Measurements from ENCODE around the genes POM121, SPDYE11 and TBL2.

DNA sequence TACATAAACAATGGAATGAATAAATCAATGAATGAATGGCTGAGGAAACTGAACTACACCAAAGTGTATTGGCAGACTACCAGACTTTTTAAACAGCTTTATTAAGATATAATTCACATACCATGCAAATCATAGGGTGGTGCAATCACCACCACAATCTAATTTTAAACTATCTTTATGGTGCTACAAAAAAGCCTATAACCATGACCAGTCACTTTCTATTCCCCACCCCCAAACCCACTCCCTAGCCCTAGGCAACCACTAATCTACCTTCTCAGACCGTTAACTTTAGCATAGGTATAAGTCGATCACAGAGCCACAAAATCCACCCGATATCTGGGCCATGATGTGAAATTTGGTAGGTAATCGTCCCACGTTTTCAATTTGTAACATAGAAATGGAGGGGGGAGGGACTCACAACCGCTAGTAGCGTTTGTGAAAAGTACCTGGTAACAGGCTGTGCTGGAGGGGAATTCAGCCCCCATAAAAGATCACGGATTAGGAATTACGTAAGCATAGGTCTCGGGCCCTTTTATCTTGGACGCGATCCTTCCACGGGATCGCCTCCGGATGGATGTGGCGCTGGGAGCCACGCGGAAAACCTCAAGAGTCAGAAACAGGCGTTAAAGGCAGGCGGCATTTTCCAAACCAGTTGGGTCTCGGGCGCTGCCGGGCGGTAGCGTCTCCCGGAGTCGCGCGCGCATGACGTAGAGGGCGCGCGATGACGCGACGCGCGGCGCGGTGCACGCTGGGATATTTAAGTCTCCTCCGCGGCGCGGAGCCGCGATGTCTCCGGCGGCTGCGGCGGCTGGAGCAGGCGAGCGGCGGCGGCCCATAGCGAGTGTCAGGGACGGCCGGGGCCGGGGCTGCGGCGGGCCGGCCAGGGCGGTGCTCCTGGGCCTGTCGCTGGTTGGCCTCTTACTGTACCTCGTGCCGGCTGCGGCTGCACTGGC, at the start of gene POM121:
Gene POM121, plus strand, starts transcription at position 760 of the 953 bp plus-strand sequence.
- PRO-cap: bidirectional peak, plus-strand start at position 785 of the sequence, minus-strand start at position 682 of the sequence

DNA sequence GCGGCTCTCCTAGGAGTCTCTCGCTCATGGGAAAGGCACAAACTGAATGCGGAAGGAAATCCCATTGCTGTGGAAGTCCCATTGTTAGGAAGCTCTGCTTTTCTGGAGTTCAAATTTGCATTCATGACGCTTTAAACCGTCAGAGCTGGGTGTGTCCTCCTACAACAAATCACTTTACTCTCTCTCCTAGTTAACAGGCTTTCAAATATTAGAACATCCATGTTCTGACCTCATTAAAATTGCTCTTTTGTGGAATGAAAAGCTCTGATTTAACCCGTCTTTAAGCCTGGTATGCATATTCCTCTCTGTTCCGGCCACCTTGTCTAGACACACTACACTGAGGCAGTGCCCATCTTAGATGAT, at the start of gene SPDYE11:
Gene SPDYE11, minus strand, starts transcription at position 86 of the 363 bp plus-strand sequence.
- PRO-cap: no peak

- PRO-cap: no peak
Observed at GRCh38 chr7:73443890-73444345, 10.3 kb downstream of the FZD9 start.

DNA sequence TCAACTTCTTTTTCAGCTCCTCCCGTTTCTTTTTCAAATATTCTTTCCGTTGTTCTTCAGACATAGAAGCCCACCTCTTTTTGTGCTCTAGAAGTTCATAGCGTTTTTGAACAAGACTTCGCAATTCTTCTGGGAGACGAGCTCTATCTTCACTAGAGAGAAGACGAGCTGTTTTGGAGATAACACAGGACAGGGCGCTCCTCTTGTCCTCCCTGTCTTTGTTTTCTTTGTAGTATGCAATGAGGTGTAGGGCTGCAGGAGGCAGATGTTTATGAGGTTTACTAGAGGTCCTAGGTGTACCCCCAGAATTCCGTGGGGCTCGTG, 44.2 kb downstream of the FZD9 start:
- PRO-cap: no peak

DNA sequence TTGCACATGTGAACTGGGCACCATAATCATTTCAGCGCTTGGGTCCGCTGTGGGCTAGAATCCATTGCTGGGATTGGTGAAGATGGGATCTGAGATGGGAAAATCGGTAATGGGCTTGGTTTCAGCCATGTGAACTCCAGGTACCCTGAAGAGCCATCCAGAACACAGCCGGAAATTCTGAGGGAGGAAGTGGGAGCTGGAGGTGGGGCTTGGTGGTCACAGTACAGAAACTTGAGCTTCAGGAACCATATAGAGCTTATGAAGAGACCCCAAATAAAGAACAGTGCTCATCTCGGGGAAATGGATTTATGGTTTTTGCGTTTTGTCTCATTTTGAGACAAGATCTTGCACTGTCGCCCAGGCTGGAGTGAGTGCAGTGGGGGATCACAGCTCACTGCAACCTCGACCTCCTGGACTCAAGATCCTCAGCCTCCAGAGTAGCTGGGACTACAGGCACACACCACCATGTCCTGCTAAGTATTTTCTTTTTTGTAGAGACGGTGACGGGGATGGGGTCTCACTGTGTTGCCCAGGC, 3.5 kb upstream of the BAZ1B start:
- PRO-cap: no peak

GRCh38 chr7:73536226-73537654, 14.6 kb upstream of the BAZ1B start:
- PRO-cap: no peak

DNA sequence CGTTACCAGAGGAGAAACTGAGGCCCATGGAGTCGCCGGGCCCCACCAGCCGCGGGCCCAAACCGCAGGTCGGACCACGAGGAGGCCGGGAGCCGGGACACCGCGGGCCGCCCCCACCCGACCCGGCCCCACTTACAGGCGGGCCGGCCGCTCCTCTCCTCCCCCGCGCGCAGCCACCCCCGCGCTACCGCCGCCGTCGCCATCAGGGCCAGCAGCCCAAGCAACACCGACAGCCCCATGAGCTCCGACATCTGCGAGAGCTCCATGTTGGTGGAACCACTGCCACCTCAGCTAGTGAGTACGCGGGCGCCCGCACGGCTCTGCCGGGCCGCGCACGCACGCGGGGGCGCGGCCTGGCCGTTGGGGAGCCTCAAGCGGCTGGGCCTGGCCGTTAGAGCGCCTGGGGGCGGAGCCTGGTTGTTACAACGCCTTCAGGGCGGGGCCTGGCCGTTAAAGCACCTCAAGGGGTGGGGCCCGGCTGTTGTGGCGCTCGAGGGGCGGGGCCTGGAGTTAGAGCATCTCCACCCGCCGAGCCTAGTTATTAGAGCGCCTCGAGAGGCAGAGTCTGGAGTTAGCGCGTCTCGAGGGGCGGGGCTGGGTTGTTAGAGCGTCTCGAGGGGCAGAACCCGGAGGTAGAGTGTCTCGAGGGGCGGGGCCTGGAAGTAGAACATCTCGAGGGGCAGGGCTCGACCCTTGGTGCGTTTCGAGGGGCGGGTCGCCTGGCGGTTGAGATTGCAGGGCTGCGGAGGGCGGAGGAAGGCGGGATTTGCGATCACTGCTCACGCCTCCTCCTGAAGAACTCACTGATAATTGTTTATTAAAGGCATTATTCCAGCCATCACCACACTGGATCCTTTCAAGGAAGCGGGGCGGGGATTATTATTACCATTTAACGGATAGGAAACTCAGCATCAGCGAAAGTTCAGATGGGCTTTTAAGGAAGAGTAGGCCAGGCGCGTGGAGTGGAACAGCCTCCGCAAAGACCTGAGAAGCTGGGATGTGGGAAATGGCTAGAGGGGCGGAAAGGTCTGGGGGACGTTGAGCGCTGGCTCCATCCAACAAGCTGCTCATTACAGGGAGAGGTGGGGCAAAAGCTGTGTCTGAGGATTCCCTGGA, at the start of gene TBL2:
Gene TBL2, minus strand, starts transcription at position 296 of the 1,116 bp plus-strand sequence.
- PRO-cap: bidirectional peak, plus-strand start at position 729 of the sequence, minus-strand start at position 297 of the sequence

GRCh38 chr7:73829233-73829839, 1.5 kb upstream of the CLDN4 start:
- PRO-cap: no peak

DNA sequence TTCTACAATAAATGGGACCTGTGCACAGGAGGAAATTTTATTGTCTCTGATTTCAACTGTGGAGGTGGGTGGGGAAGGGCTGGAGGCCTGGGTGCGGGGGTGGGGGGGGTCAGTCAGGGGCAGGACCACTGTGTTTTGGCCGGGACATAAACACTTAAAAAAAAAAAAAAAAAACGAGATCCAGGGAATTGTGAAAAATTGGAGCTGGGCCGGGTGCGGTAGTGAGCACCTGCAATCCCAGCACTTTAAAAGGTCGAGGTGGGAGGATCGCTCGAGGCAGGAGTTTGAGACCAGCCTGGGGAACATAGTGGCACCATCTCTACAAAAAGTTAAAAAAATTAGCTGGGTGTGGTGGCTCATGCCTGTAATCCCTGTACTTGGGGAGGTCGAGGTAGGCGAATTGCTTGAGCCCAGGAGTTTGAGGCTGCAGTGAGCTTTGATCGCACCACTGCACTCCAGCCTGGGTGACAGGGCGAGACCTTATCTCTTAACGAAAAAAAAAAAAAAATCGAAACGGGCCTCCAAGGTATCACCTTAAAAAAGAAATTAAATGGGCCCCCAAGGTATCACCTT, 1.9 kb downstream of the CLDN4 start:
- PRO-cap: no peak

GRCh38 chr7:73855478-73856291, 5.3 kb upstream of the TMEM270 start:
- PRO-cap: no peak

DNA sequence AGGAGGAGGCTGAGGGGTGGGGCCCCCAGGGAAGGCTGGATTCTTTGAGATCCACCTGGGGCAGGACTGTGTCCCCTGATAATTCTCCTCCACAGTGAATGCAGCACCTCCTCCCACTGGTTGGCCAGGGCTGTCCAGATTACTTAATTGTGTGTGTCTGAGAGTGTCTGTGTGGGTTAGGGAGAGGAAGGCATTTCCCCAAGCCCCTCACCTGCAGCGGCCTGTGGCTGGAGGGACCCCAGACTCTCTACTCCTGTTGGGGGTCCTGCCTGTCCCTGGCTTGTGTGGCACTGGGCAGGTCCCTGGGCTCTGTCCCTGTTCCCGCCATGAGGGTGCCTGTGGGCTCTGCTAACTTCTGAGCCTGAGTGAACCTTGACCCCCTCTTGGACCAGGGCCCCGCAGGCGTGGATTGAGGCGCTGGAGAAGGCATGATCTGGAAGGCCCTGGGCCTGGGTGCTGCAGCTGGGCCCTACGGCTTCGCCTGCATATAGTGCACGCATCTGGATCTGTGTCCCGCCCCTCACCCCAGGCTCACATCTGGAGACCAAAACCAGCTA, 10.4 kb downstream of the TMEM270 start:
- PRO-cap: no peak

- PRO-cap: no peak
Observed at GRCh38 chr7:73919192-73919824, 58.3 kb downstream of the TMEM270 start.

- PRO-cap: no peak
Observed at GRCh38 chr7:74062886-74063815, 20.5 kb upstream of the LIMK1 start.

DNA sequence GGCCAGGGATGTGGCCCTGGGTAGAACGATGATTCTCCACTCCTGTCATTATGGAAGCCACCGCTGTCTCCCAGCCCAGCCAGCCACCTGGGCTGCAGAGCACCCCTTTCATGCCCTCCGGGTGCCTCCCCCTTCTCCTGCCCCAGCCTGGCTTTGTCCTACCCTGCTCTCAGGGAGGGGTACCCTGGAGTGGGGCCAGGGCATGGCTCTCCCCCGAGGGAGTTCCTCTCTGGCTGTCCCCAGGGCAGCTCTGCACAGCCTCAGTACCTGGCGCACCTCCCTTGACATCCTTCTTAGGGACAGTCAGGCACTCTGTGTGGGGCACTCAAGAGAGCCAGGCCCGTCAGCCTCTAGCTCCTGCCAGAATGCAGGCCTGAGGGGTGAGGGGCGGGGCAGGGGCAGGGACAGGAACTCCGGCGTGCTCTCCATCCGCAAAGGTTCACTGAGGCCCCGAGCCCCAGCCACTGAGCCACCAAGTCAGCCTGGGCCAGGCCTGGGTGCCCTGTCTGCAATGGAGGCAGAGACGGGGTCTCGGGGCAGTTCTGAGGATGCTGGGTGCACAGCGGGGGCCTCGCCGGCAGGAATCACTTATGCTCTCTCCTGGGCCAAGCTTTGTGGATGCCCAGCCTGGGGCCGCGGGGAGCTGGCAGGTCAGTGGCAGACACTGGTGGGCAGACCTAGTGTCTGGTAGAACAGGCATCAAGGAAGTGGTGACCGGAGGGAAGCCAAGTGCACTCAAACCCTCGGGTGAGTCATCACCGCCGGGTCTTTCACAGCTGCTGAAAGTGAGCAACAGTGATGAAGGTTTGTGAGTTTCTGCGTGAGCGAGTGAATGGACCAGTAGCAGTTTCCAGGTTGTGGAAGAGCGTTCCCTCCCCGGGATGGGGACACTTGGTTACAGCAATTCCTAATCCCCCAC, 10.2 kb downstream of the LIMK1 start:
- PRO-cap: no peak

DNA sequence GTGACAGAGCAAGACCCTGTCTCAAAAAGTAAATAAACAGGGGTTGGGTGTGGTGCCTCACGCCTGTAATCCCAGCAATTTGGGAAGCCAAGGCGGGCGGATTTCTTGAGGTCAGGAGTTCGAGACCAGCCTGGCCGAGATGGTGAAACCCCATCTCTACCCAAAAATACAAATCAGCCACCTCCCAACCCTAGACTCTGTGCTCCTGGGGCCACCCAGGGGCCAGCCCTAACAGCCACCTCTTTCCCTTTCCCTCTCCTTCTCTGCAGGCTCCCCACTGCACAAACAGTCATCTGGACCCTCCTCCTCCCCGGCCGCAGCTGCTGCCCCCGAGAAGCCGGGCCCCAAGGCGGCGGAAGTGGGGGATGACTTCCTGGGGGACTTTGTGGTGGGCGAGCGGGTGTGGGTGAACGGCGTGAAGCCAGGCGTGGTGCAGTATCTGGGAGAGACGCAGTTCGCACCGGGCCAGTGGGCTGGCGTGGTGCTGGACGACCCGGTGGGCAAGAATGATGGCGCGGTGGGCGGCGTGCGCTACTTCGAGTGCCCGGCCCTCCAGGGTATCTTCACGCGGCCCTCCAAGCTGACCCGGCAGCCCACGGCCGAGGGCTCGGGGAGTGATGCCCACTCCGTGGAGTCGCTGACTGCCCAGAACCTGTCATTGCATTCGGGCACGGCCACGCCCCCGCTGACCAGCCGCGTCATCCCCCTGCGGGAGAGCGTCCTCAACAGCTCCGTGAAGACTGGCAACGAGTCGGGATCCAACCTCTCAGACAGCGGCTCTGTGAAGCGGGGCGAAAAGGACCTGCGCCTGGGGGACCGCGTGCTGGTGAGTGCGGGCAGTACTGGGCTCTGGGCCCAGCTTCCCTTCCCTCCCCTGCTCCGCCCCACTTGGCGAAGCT, 49.2 kb downstream of the CLIP2 start:
- PRO-cap: no peak

GRCh38 chr7:74365023-74365664, 75.9 kb downstream of the CLIP2 start:
- PRO-cap: unidirectional peak, minus-strand start at chr7:74365421

DNA sequence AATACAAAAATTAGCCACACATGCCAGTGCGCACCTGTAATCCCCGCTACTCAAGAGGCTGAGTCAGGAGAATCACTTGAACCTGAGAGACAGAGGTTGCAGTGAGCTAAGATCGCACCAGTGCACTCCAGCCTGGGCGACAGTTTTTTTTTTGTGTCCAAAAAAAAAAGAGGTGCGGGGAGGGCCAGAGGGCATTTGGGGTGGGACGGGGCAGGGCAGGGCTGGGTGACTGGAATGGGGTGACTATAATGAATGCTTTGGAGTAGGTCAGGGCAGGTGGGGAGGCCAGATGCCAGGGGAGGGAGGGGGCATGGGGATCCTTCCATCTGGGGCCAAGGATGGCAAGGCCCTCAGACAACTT, 23.5 kb downstream of the GTF2IRD1 start:
- PRO-cap: no peak

DNA sequence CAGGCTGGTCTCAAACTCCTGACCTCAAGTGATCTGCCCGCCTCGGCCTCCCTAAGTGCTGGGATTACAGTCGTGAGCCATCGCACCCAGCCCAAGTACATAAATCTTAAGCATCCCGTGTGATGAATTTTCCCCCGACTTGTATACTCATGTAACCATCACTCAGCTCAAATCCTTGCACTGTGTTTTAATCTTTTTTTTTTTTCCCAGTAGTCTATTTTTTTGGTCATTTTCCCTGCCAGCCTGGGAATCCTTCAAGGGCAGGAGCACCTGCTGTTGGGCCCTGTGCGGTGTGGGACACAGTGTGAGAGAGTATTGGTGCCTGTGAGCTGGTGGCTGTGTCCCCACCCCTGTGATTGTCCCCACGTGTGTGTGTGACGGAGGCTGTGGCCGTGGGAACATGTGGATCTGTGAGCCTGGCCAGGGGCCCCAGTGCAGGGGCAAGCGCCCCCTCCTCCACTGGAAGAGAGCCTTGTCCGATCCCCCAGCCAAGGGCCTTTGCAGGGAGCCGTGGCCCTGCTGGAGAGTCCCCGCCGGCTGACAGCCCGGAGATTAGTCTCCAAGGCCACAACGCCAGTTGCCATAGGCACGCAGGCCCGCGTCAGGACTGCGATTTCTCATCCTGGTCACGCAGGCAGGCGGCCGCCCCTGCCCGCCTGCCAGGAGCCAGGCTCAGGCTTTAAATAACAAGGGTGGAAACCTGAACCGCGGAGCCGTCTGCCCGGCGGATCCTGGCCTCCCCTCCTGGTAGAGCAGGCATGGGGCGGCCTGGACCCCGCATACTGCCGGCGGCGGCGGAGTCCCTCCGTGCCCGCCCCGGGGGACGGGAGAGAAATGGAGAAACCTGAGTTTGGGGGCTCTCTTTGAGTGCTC, 26.5 kb downstream of the GTF2IRD1 start:
- PRO-cap: bidirectional peak, plus-strand start at position 611 of the sequence, minus-strand start at position 554 of the sequence

- PRO-cap: no peak
Observed at GRCh38 chr7:74503100-74503603, 49.4 kb downstream of the GTF2IRD1 start.

DNA sequence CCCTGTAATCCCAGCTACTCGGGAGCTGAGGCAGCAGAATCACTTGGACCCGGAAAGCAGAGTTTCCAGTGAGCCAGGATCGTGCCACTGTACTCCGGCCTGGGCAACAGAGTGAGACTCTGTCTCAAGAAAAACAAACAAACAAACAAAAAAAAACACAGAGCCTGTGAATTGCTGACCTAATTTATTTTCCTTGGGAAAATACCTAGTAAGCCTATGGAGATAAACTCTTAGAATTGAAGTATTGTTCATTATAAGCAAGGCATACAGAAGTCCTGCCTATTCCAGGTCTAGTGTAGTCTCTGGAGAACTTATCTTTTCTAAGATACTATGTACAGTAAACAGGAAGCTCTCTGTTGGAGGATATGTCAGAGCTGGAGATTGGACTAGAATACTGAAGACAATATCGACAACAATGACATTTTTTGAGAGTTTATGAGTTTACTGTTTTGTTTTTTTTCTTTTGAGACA, 14.9 kb downstream of the GTF2I start:
- PRO-cap: no peak

Measured in LUHMES (cell line).